HEK293 (cell line): ENCODE results near the genes PLSCR4 and PLSCR5.

DNA sequence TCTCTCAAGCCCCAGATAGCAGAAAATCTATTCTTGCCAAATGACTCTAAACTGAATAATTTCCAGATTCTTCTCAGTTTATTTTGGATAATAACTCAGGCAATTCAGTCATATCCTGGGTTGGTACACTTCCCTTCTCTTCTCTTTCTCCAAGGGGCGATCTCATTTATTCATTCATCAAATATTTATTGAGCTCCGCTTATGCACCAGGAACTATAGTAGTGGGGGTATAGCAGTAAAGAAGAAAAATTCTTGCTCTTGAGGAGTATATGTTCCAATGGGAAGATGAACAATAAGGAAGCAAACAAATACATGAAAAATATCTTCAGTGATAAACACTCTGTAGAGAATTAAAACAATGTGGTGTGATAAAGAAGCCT, 13.5 kb upstream of the PCOLCE2 start:
- PRO-cap, result no peak
- RRBS, 2 experiments, result no CpG with 5 or more reads among the region's 2 CpGs

GRCh38 chr3:142939951-142940351, 23.5 kb downstream of the PAQR9 start:
- PRO-cap, result no peak
- RRBS, 2 experiments, result no CpG with 5 or more reads among the region's 1 CpG

- PRO-cap, result no peak
- RRBS, 2 experiments, result no CpG with 5 or more reads among the region's 37 CpGs
Observed at GRCh38 chr3:142962617-142963053, 839 bp downstream of the PAQR9 start.

- PRO-cap, result no peak
- RRBS, 2 experiments, result no CpG with 5 or more reads among the region's 6 CpGs
Observed at GRCh38 chr3:142987606-142987965, 13.8 kb upstream of the U2SURP start.

- PRO-cap, result bidirectional peak, plus-strand start at chr3:143000993, minus-strand start at chr3:143000696
- RRBS, 2 experiments, result no CpG with 5 or more reads among the region's 10 CpGs
Observed at GRCh38 chr3:143000466-143000880, 897 bp upstream of the U2SURP start.

DNA sequence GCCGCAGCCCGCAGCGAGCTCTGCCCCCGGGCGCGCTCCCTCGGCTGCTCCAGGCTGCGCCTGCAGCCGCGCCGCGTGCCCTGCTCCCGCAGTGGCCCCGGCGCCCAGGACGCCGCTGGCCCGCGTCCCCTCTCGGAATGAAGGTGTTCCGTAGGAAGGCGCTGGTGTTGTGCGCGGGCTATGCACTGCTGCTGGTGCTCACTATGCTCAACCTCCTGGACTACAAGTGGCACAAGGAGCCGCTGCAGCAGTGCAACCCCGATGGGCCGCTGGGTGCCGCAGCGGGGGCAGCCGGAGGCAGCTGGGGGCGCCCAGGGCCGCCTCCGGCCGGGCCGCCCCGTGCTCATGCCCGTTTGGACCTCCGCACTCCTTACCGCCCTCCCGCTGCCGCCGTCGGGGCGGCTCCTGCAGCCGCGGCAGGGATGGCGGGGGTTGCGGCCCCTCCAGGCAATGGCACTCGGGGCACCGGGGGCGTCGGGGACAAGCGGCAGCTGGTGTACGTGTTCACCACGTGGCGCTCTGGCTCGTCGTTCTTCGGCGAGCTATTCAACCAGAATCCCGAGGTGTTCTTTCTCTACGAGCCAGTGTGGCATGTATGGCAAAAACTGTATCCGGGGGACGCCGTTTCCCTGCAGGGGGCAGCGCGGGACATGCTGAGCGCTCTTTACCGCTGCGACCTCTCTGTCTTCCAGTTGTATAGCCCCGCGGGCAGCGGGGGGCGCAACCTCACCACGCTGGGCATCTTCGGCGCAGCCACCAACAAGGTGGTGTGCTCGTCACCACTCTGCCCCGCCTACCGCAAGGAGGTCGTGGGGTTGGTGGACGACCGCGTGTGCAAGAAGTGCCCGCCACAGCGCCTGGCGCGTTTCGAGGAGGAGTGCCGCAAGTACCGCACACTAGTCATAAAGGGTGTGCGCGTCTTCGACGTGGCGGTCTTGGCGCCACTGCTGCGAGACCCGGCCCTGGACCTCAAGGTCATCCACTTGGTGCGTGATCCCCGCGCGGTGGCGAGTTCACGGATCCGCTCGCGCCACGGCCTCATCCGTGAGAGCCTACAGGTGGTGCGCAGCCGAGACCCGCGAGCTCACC, 1.6 kb downstream of the CHST2 start:
- PRO-cap, result unidirectional peak, minus-strand start at position 224 of the sequence
- RRBS, 2 experiments, result 1 to 3% methylated on average over 14 of the region's 114 CpGs

DNA sequence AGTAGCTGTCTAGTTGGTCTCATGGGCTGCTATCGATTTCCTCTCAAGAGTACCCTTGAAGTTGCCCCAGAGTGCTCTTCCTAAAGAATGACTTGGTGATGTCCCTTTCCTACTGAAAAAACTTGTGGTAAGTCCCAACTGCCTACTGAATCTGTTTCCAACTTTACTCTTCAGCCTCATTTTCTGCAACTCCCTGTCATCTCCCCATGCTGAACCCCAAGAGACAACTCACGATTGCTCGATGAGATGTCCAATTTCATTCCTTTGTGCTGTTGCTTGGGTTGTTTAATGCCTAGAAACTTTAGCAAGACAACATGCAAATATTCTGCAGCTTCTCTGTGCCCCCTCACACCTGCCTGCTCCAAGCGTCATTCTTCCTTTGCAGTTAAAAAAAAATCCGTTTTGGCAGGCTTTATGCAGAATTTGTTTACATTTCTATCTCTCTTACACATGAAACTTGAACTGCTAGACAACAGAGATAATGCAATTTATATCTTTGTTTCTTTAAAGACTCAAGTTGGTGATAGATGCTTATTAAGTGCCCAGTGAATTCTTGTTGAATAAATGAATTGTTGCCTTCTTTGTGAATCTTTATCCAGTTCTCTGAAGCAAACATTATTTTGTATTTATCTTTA, 53.1 kb downstream of the CHST2 start:
- PRO-cap, result no peak
- RRBS, 2 experiments, result no CpG with 5 or more reads among the region's 5 CpGs

GRCh38 chr3:143352994-143353569, 233.5 kb downstream of the CHST2 start:
- PRO-cap, result no peak
- RRBS, 2 experiments, result no CpG with 5 or more reads among the region's 5 CpGs

DNA sequence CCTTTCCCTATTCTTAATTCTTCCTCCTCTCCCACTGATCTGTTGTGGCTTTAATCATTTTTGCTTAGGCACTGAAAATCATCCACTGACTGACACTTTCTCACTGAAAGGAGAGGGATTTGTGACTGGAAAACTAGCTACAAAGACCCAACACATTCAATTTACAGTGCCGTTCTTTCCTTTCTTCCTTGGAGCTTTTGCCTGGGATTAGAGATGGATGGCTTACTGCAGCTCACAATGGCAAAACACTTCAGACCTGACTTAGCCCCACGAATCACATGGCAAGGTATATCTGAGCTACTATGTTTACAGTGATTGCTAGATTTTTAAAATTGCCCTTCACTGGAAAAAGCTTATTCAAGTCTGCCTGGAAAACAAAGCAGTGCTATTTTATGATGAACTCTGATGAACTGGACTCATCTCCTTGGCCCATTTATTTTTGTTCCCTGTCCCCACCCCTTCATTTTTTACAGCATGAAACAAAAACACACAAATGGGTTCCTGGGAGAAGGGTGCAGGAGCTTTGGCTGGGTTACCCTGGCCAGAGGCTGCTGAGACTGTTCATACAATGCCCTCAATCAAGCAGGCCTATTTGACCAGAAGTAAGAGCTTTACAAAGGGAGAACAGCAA, 243.1 kb downstream of the CHST2 start:
- PRO-cap, result no peak
- RRBS, 2 experiments, result no CpG with 5 or more reads among the region's 2 CpGs

DNA sequence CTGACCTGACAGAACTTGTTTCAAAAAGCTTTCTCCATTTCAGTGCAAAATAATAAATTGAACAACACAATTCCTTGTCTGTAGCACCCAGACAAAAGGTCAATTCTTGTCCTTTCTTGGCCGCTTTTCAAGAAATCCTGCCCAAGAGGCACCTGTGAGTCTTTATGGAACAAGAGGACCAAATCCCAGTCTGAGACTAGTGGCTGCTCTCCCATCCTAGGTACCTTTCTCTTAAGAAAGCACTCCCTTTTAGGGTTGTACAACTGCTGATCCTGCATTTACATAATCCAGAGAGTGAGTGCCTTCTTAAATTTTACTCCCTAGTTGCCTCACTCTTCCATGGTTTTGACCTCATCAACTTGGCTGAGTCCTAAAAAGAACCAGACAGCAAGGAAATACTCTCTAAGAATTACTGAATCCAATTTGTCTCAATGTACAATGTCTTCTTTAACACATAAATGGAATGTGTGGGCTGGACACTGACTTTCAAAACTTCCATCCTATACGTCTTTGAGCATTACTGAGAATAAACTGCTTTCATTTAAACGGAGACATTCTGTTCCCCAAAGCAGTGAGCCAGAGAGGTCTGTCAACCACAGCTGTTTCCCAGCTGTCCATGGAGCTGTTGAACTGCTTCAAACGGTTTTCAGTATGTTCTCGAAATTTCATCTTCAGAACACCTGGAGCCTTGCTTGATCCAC, 179.3 kb downstream of the SLC9A9 start:
- PRO-cap, result no peak
- RRBS, 2 experiments, result no CpG with 5 or more reads among the region's 5 CpGs

- PRO-cap, result no peak
- RRBS, 2 experiments, result no CpG with 5 or more reads among the region's 14 CpGs
Observed at GRCh38 chr3:143847622-143848125, 594 bp downstream of the SLC9A9 start.

DNA sequence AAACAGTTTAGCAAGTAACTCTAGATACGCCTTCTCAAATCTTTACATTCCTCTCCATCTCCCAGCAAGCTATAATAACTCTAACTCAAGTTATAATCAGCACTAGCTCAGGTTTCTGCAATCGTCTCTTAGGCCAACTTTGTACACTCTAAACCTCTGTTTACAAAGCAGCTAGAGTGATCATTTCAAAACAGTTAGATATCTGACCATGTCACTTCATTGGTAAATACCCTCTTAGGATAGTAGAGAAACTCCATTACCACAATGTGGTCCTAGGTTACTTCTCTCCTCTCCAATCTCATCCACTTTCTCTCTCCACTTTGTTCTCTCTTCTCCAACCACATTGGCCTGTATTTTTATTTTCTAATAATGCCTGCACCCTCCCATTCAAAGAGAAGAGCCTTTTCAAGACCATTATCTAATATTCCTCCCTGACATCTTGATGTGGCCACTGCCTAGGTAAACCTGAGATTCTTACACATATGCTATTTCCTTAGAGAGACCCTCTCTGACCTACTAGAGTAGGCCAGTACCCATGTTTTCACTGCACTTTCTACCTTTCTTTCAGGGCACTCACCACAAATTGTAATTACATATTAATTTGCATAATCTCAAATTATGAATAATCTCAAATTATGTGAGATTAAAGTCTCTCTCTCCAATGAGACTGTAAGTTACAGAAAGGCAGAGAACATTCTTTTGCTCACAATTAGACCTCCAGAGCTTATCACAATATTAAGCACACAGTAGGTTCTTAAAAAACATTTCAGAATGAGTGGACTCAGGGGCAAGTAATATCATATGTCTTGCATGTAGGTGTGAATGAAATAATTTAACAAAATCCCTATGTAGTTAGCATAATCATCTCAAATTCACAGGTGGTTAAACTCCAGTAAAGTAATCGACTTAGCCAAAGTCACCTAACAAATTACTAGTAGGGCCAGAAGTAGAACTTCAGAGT, 30.9 kb downstream of the PLOD2 start:
- PRO-cap, result no peak
- RRBS, 2 experiments, result no CpG with 5 or more reads among the region's 3 CpGs

DNA sequence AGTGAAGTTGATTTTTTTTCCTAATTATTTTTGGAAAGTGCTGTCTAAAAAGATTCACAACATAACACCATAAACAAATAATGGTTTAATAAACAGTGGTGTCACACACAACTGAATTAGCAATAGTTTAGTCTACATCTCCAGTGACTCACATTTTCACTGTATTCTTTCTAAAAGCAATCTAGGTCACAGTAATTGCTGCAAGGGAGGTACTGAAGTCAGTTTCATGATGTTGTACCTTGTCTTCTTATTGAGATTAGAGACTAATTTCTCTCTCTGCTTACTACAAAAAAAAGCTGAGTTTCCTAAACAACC, 29.7 kb downstream of the PLSCR4 start:
- PRO-cap, result no peak

DNA sequence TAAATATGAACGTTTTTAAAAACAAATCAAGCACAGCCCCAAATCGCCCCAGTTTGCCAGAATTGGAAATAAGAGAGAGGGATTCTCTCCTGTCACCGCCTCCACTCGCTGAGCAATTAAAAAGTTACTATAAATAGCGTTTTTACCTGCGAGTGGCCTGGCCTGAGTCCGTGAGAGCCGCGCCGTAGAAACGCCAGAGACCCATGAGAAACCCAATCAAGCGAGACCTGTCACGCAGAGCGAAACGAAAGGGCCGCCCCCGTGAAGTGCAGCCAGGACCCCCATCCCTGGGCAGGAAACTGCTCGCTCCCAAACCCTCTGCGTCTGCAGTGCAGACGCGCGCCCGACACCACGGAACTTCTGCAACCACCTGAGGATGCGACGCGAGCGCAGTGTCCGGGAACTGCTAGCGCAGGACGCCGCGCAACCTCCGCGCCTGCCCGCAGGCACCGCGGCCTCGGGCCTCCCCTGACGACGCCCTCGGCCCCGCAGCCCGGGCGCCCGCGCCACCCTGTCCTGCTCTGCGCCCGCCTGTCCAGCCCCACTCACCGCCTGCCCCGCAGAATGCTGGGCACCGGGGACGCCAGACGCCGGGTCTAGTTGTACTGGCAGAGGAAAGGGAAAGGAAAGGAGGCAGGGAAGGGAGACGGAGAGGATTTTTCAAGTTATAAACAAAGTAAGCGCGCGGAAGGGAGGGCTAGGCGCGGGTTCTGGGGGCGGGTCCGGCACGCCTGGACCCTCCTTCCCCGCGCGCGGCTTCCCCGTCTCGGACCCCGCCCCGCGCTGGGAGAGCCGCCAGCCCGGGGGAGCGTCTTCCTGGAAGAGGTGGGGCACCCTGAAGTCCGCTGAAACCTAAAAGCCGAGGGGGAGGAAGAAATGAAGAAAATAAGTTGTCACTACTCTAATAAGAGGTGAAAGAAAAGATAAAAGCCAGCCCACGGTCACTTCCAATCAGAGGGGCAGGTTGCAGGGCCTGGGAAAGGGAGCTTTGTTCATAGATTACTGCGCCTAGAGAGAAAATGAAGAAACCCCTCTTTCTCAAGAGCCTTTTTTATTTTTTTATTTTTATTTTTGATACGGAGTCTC, at the start of gene PLSCR4:
Gene PLSCR4 (minus strand): TSS at position 695 of the 1,086 bp plus-strand sequence.
- PRO-cap, result no peak
- RRBS, 2 experiments, result 1% methylated on average over 31 of the region's 81 CpGs

GRCh38 chr3:146472687-146473199, 3.4 kb upstream of the PLSCR2 start:
- PRO-cap, result no peak

- PRO-cap, result no peak
- RRBS, 2 experiments, result no CpG with 5 or more reads among the region's 2 CpGs
Observed at GRCh38 chr3:146542940-146543362, 1.5 kb downstream of the PLSCR1 start.

DNA sequence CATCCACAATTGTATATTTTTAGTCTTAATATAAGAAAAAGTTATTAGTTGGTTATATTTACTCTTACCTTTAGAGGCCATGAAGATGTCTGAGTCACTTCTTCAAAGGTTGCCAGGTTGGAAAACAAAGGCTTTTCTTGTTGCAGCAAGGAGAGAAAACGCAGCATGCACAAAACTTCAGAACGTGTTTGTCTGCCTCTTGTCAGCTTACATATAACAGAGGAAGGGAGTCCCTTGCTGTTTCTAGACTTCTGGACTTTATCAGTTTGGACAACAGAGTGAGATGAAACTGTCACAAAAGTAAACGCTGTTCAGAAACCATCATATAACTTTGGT, at the start of gene PLSCR5:
Gene PLSCR5 (minus strand): TSS at position 215 of the 336 bp plus-strand sequence.
- PRO-cap, result no peak
- RRBS, 2 experiments, result no CpG with 5 or more reads among the region's 3 CpGs

DNA sequence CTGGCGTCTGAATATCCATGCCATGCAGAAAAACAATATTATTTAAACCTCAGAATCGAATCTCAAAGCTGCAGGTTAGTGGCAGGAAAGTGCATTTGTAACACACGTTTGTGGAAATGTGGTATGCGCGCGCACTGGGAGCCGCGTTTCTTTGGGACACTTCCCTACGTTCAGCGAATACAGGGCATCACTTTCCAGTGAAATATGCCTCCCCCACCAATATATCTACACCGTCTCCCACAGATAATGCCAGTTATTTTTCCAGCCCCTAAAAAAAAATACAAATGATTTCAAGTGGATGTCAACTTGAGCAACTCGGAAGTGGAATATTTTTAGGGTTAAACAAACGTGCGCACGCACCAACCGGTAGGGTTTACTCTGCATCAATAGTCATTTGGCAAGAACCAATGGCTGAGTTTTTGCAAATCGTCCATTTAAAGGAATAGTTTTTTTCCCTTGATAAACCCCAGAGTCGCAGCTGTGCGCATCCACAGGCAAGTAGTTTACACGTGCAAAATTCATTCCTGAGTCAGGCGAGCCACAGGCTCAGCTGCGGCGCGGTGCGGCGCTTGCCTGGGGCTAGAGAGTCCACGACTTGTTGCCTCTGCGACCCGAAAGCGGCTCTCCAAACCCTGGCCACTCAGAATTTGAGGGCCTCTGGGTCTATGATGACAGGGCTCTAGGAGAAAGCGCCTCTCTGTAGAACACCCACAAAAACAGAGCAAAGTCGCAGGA, 36.9 kb downstream of the ZIC4 start:
- PRO-cap, result bidirectional peak, plus-strand start at position 521 of the sequence, minus-strand start at position 328 of the sequence
- RRBS, 2 experiments, result no CpG with 5 or more reads among the region's 32 CpGs

DNA sequence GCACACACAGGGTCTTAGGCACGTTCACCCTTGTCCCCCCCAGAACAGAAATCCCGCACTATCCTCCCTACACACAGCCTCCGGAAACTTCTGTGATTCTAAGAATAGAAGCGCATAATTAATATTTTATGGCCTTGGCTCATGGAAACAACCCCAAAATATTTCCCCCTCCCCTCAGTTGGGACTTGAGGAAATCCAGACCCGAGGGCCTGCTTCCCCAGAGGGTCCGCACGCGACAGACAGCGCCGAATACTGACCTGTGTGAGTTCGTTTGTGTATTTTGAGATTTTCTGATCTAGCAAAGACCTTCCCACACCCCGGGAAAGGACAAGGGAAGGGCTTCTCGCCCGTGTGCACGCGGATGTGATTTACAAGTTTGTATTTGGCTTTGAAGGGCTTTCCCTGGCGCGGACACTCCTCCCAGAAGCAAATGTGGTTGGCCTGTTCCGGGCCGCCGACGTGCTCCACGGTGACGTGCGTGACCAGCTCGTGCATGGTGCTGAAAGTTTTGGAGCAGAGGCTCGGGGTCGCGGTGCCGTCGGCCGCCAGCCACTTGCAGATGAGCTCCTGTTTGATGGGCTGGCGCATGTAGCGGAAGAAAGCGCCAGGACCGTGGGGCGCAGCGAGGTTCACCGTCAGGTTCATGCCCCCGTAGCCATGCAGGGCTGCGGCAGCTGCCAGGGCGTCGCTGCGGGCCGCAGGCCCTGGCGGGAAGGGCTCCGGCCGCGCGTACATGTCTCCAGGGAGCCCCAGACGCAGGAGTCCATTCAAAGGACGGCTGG, 10.6 kb downstream of the ZIC4 start:
- PRO-cap, result no peak
- RRBS, 2 experiments, result no CpG with 5 or more reads among the region's 52 CpGs

GRCh38 chr3:147413020-147413825, 4.1 kb downstream of the ZIC1 start:
- PRO-cap, result no peak
- RRBS, 2 experiments, result no CpG with 5 or more reads among the region's 37 CpGs